Measurements from ENCODE around the genes FOSL1, CNIH2, DPP3 and RBM4B.

GRCh38 chr11:65878303-65878752 is 1.3 kb upstream of the CTSW start:
- RRBS: no CpG with 5 or more reads among the region's 12 CpGs

GRCh38 chr11:65900052-65900901 is at the start of gene FOSL1:
FOSL1 (minus strand) TSS chr11:65900388.
- RRBS: 2% methylated on average over 27 of the region's 88 CpGs

DNA sequence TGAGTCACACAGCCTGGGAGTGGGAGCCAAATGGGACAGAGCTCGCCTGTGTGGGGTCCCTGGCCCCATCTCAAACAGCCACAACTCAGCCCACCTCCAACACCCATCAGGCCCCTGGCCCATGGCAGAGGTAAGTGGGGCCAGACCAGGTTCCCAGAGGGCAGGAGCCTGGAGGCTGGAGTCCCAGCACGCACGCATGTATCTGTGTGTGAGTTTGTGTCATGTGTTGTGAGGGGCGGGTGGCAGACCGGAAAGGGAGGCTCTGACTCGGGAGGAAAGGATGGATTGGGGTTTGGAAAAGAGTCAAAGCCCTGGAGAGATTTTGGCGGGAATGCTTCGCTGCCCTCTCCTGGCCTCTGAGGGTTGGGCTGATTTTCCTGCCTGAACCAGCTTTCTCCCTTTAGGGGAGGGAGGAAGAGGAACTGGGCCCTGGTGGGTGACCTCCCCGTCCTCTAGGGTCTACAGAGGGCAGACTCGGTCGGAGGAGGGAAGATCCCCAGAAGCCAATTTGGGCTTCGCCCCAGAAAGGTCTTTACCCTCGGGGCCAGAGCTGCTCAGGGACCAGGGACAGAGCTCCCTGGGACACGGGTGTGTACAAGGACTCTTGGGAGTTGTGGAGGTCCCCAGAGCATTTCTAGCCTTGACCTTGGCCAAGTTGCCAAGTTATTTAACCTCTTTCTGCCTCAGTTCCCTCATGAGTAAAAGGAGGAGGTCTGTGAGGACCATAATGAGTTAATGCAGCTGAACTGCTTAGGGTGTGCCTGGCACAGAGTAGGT is 7.1 kb downstream of the C11orf68 start:
- RRBS: no CpG with 5 or more reads among the region's 14 CpGs

GRCh38 chr11:65962366-65963427 is 1.2 kb downstream of the SART1 start:
- RRBS: no CpG with 5 or more reads among the region's 8 CpGs

DNA sequence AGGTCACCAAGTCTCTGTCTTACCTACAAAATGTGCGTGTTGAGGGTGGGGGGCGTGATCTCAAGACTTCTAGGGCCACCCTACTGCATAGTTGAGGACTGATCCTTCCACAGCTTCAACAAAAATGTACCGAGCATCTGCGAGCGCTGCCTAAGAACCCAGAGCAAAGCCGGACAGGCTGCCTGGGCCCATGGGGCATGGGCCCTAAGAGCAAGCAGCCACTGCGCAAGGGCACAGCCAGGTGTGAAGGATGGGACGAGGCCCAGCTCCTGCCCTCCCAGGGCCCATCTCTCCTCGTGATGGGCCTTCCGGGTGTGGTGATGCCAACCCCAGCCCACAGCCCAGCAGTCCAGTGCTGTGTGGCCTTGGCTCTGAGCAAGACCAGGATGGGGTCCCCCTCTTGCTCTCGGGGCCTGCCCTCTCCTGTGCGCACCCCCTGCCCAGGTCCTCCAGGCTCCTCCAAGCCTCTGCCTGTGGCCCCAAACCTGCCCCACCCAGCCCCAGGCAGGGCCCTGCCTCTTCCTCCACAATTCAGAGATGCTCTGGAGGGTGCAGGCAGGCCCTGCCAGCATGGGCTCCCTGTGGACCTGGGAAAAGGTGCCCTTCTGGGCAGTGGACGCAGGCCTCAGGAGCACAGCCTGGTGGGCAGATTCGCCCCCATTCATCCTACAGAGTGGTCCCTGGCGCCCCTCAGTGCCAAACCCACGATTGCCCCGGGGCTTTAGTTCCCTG is 20.0 kb downstream of the EIF1AD start:
- RRBS: no CpG with 5 or more reads among the region's 17 CpGs

GRCh38 chr11:65988809-65989393 is 13.1 kb downstream of the EIF1AD start:
- RRBS: no CpG with 5 or more reads among the region's 6 CpGs

DNA sequence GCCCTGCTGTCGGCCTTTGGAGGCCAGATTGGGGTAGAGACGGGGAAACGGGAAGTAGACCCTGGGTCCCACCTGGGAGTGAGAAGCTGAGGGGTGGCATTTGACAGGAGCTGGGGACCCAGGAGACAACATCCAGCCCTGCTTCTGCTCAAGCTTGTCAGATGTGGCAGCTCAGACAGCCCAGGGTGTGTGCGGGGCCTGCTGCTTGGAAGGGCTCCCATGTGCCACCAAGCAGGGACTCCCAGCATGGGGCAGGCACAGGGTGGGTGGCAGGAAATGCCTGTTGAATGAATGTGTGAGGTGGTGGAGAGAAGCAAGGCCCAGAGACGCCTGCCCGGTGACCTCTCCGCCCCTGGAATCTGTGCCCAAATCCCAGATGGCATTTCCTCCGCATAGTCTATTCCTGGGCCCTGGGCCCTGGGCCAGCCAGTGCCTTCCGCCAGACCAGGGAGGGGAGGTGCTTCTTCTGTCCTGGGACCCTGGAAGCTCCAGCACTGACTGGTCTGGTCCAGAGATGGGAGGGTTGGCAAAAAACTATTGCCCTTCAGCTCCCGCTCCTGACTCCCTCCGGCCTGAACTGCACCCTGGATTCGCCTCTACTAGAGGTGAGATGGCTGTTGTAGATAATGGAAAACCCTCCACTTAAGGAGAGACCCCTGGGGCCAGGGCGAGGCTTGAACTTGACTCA is 3.6 kb downstream of the CST6 start:
- RRBS: no CpG with 5 or more reads among the region's 13 CpGs

DNA sequence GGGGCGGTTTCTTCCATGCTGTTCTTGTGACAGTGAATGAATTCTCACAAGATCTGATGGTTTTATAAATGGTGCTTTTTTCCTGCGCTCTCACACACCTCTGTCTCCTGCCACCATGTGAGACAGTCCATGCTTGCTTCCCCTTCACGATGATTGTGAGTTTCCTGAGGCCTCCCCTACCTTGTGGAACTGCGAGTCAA is 62.0 kb downstream of the PACS1 start:
- RRBS: no CpG with 5 or more reads among the region's 4 CpGs

- RRBS: no CpG with 5 or more reads among the region's 3 CpGs
These were observed 41.5 kb upstream of the KLC2 start for GRCh38 chr11:66216079-66216278.

DNA sequence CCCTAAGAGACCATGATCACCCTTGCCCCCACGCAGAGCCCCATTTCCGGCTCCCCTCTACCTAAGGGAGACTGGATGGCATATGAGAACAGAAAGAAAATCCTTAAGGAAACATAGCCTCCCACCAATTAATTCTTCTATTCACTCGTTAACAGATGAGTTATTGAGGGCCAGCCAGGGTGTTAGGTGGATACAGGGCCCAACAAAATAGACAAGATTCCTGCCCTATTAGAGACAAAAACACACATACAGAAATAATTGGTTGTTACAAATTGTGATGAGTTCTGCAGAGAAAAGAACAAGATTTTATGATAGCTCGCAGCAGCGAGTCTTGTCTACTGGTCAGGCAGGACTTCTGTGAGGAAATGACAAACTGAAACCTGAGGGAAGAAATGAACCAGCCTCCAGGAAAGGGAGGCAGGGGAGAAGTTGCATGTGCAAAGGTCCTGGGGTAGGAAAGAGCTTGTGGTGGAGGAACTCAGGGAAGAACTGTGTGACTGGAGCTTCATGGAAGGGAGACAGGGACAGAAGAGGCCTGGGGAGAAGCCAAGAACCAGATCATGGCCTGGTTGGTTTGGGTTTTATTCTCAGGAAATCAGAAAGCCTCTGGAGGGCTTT is 1.6 kb downstream of the KLC2 start:
- RRBS: no CpG with 5 or more reads among the region's 5 CpGs

- RRBS: 2% methylated on average over 40 of the region's 80 CpGs
These were observed at the start of gene CNIH2 for GRCh38 chr11:66277319-66278317. CNIH2 (plus strand) TSS chr11:66278175.

DNA sequence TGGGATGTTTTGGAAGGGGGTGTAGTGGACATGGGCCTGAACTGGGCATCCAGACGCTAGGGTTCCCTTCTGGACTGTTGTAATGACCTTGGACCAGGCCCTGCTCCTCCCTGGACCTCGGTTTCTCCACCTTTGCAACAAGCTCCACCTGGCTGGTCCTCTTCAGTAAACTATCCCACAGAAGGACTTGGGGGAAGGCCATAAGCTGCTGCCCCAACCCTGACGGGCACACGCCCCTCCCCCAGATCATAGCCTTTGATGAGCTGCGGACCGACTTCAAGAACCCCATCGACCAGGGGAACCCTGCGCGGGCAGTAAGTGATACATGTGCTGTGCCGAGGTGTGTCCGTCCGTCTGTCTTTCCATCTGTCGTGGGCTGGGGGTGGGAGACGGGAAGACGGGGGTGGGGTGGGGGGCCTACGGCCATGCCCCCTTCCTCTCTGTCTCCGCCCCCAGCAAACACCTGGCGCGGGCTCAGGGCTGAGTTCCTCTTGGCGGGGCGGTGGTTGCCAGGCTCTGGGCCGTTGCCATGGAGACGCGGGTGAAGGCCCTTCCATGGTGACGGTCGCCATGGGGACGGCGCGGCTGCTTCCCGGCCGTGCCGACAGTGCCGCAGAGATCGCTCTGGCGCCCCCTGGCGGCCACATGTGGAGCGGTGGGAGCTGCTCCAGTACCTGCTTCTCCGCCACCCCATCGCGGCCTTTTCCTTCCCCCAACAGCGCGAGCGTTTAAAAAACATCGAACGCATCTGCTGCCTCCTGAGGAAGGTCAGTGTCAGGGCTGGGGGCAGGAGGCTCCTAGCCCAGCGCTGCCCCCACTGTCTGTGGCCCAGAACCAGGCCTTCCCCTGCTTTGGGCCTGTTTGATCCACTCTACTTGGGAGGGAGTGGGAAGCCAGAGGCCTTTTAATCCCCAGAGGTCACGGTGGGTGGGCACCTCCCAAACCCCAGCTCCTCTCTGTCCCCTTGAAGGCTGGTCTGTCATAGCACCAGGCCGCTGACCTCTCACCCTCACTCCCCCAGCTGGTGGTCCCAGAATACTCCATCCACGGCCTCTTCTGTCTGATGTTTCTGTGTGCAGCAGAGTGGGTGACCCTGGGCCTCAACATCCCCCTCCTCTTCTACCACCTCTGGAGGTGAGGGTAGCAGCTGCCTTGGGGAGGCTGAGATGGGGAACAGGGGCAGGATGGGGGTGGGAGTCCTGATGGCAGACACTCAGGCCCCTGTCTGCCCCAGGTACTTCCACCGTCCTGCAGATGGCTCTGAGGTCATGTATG is 4.5 kb downstream of the CNIH2 start:
- RRBS: no CpG with 5 or more reads among the region's 50 CpGs

DNA sequence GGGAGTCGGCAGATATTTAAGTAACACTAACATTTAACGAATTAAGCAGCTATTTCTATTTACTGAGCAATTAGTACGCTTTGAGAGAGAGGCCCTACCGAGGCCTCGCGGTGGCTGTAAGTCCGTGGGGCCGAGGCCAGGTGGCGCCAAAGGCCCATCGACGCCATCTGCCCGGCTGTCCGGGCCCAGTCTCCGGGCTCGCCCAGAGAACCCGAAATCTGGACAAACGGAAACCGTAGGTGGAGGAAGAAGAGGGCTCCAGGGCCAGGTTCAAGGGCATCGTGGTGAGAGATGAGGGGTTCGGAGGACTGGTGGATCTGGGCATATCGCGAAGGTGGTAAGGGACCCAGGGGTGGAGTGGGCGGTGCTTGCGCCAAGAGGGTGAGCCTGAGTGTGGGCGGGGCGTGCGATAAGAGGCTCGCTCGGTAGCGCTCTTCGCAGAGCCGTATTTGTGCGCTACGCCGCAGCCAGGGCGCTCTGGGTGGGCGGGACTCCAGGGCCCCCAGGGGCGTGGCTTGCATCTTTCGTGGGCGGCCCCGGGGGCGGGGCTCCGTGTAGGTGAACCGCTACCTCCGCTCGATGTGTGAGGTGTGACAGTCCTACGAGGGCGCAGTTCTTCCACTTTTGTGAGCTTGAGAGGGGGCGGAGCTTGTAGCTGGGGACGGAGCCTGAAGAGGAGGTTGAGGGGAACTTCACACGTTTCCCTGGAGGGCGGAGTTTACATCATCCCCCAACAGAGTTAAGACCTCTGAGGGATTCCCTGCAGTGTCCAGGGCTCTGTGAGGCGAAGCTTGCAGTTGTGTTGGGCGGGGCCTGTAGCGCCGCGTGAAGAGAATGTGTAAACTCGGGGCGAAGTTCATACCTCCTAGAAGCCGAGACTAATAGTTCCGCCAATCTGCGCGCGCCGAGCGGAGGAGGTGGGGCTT is 4.8 kb downstream of the CD248 start:
- RRBS: no CpG with 5 or more reads among the region's 66 CpGs

DNA sequence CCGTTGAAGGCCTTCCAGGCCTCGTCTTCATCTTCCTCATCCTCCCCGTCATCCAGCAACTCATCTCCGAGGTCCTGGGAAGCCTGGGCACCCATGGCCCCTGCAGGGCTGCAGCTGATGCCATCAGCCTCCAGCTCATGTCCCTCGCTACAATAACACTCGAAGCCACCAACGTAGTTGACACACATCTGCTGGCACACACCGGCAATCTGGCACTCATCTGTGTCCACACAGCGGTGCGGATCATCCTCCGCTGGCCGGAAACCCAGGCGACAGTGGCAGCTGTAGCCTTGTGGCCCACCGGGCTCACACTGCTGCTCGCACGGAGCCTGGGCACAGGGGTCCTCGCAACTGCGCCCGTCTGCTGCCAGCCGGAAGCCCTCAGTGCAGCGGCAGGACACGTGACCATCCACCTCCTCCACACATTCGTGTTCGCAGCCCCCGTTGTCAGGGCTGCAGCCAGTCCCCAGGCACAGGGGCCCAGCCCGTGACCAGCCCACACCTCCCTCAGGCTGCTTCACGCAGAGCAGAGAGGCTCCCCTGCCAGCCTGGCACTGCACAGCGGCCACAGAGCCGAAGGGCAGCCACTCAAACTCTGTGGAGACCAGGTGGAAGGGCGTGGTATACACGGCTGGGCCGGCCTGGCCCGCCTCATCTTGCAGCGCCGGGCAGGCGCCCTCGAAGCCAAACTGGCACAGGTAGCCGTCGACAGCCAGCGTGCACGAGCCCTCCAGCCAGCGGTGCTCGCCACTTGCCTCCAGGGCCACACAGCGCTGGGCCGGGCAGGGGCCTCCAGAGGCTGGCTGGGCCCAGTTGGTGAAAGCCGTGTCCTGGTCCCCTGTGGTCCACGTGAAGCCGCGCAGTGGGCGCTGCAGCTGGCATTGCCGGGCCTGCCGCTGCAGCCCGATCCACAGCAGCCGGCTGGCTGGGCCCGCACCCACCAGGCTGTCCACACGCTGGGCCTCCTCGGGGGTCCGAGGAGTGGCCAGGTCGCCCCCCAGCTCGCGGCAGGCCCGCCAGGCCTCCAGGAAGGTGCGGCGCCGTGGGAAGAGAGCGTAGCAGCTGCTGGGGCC is 640 bp downstream of the CD248 start:
- RRBS: 50% methylated on average over 18 of the region's 66 CpGs

- RRBS: no CpG with 5 or more reads among the region's 28 CpGs
These were observed 4.1 kb upstream of the DPP3 start for GRCh38 chr11:66475884-66476860.

GRCh38 chr11:66479044-66480154 is 835 bp upstream of the DPP3 start:
- RRBS: no CpG with 5 or more reads among the region's 43 CpGs

- RRBS: 2% methylated on average over 10 of the region's 39 CpGs
These were observed at the start of gene DPP3 for GRCh38 chr11:66480155-66480512. DPP3 (plus strand) TSS chr11:66480434.

- RRBS: 1% methylated on average over 31 of the region's 68 CpGs
These were observed at the start of gene RBM4B for GRCh38 chr11:66677462-66678296. RBM4B (minus strand) TSS chr11:66677887.

DNA sequence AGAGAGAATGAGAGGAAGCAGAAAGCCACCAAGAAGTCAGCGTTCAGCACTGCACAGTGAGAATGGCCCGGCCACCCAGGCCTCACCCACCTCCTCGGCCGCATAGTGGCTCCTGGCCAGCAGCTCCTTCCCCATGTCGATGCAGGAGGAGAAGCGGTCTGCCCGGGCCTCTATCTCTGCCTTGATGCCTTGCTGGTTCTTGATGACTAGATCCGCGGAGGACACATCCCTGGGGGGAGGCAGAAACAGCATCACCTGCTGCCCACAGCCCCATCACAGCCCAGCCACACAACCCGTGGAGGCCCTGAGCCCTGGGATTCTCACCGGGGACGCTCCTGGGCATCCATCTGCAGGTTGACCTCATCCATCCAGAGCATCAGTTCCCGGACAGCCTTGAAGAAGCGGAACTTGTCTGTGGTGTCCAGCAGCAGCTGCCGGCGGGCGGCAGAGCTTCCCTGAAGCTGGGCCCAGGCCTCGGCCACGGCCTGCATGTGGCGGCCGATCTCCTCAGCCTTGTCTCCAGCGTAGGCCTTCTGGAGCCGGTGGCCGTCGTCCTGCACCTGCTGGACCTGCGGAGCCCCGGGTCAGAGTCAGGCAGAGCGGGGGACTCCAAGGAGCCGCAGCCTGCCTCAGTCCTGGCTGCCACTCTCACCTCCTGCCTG is 12.2 kb upstream of the RBM4B start:
- RRBS: 87% methylated on average over 19 of the region's 29 CpGs

GRCh38 chr11:66699446-66699929 is 21.8 kb upstream of the RBM4B start:
- RRBS: no CpG with 5 or more reads among the region's 7 CpGs